SK-N-MC (cell line): ENCODE measurements around a stretch of chr10.

DNA sequence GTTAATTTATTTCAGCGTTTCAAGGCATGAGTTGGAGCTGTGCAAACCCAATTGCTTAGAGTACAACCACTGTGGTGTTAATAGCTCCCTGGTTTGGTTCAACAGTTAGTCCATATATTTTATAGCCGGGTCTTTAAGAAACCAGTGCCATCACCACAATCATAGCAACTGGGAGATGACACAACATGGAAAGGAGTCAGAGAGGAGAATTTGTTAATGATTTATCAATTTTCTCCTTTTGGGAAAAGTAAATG lies 120.1 kb downstream of the ARID5B start:
- RRBS, result no CpG with 5 or more reads among the region's 2 CpGs

- RRBS, result no CpG with 5 or more reads among the region's 12 CpGs
Observed at GRCh38 chr10:62045732-62046484, 144.4 kb downstream of the ARID5B start.

- RRBS, result no CpG with 5 or more reads among the region's 1 CpG
Observed at GRCh38 chr10:62049809-62050250, 148.3 kb downstream of the ARID5B start.

- RRBS, result no CpG with 5 or more reads among the region's 2 CpGs
Observed at GRCh38 chr10:62072775-62073166, 171.3 kb downstream of the ARID5B start.

DNA sequence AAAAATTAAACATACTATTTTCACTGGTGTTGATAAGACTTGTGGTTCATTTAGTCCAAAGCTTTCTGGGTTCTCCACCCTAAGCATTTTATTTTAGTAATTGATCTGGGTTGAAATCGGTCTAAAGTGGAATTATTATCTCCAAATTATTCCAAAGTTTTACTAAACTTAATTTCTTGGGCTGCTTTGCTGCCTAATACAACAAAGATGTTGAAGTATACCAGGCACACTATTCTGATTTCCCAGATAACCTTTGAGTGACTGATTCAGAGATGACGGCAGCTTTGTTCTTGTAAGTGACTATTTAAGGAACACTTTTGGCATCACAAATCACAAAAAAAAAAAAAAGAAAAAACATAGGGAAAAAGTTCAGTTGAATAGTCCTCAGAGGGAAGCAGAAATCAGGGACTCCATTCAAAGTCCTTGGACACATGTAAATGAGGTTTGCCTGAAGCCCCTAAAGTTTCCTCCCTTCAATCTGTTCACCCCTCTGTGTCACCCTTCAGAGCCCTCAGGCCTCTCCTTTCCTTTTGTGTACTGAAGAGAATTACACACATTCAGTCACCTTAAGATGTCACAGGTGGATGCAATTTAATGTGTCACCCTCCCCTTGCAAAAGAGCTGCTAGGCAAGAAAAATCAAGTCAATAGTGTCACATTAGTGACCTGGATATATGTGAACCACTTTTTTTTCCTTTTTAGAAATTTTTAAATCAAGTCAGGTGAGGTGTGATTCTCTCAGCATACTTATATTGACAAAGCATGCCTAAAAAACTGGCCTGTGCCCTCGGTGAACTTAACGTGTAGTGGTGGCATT lies 81.5 kb downstream of the RTKN2 start:
- RRBS, result no CpG with 5 or more reads among the region's 4 CpGs

DNA sequence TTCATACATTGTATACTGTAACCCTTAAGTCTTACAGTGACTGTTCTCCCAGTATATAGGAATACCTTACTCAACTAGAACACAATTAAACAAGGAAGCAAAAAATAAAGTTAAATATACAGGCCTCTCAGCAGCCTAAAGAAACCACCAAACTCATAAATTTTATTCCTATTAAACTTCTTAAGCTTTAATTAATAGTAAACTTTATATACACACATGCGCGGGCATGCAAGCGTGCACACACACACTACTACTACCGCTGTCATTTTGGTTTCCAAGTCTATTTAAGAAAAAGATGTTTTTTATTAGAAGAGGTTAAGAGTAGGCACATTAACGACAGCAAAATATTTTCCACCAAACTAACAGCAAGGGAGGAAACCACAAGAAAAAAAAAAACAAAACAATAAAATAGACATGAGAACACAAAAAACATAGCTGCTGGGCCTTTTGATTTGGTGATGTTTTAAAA lies 28.7 kb downstream of the RTKN2 start:
- RRBS, result no CpG with 5 or more reads among the region's 5 CpGs

DNA sequence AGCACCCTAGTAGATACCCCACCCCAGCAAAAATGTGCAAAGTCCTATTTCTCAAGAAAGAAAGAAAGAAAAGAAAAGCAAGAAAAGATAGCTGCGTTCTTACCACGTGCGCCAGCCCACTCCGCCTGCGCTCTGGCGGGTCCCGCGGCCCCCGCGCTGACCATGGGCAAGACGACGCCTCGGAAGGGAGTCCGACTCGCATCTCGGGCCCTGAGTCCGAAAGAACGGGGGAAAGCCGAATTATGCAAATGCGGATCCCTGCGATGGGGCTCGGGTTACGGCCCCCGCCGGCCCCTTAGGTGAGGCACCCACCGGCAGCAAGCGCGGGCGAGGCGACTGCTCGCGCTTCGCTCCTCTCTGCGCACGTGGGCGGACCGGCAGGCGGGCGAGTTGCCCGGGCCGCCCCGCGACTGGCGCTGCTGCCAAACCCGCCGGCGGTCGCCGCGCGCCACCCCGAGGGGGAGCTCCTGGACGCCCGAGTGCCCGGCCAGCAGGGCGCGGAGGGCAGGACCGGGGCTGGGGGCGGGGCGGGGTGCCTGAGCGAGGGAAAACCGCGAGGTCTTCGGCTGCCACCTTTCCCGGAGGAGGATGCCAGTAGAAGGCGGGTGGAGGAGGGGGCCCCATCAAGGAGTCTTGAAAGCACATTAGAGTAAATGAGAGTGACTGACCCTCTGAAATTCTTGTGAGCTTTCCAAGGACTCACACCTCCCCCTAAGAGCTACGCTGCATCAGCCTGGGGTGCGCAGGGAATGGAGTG lies 2.5 kb upstream of the EGR2 start:
- RRBS, result 39% methylated on average over 36 of the region's 68 CpGs

GRCh38 chr10:62992342-62992706 lies 140.8 kb upstream of the NRBF2 start:
- RRBS, result no CpG with 5 or more reads among the region's 6 CpGs

GRCh38 chr10:63103921-63104494 lies 29.1 kb upstream of the NRBF2 start:
- RRBS, result 86% methylated on average over 1 of the region's 9 CpGs

- RRBS, result no CpG with 5 or more reads among the region's 3 CpGs
Observed at GRCh38 chr10:63164835-63165248, 31.7 kb downstream of the NRBF2 start.

- RRBS, result no CpG with 5 or more reads among the region's 3 CpGs
Observed at GRCh38 chr10:63169876-63170798, 37.0 kb downstream of the NRBF2 start.

DNA sequence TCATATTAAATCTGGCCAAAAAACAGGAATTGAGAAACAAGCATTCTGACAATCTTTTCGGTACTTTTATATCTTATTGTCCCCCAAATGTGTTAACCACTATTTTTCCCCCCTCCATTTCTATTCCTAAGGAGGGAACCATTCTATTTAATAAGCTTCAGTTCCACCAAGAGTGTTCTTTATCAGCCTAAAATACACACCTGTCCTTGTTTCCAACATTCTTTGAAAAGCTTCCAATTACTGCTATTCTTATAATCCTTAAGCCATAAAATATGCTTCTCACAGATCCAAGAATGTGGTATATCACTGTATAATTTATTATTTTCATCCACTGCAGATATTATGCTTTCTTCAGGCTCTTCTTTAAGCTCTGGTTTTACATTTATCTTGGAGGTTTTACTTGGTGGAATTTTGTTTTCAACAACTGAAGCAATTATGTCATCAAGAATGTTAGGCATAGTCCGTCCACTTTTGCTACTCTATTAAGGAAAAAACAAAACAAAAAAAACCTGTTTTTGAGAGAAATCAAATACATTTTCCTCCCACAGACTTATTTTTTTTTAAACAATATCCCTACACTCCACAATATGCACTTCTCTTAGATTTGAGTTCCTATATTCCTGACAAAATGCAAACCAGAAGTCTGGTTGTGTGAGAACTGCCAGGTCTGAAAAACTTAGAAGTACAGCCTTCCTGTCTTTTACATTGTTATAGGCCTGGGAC lies 56.0 kb downstream of the NRBF2 start:
- RRBS, result no CpG with 5 or more reads among the region's 2 CpGs

DNA sequence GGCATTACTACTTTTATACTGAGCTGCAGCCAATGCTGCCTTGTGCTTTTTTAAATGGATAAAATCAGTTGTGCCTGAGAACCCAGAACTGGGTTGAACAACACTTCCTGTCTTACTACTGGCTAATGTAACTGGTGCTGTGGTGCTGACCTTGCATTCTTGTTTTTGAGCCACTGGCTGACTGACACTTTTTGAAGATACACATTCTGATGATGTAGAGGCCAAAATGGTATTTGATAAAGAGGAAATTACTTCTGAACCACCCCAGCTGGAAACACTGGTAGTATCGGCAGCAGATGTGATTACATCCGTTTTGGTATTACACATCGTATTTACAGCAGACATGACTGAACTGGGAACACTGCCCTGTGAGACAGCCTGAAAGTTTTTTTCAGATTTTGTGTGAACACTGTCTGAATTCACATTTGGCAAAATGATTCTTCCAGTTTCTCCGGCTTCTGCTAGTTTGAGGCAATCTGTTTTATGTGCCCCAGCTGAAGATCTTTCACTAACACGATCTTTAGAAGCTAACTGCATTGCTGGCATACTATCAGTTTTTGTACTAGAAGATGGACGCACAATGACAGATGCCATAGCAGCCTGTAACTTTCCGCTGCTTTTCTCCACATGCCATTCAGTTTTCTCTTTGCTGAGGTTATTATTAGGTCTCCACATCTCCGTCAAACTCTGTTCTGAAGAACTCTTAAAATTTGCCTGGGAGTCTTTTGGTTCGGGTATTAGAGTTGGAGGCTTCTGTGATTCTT lies 74.2 kb downstream of the NRBF2 start:
- RRBS, result no CpG with 5 or more reads among the region's 9 CpGs

DNA sequence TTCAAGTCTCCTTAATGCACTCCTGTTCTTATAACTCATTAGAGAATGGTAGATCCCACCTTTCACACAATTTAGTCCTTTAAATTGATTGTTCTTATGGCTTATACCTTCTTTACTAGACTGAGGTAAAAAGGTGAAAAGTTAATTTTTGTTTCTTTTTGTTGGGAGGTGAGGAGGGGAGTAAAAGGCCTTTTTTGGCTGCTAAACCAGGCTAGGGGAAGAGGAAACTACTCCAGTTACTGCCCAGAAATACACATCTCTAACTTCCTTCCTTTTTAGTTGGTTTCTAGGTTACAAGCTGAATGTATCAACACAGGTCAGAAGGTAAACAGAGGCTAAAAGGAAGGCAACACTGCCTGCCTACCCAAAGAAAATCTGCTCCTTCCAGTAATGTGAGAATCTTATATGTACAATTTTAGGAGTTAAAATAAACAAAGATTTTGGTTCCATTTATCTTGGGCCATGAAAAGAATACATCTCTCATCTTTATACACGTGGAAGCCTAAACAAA lies 140.4 kb downstream of the NRBF2 start:
- RRBS, result no CpG with 5 or more reads among the region's 1 CpG

GRCh38 chr10:63366726-63367429 lies 98.9 kb downstream of the JMJD1C start:
- RRBS, result no CpG with 5 or more reads among the region's 6 CpGs

- RRBS, result no CpG with 5 or more reads among the region's 4 CpGs
Observed at GRCh38 chr10:63380118-63380687, 85.6 kb downstream of the JMJD1C start.

DNA sequence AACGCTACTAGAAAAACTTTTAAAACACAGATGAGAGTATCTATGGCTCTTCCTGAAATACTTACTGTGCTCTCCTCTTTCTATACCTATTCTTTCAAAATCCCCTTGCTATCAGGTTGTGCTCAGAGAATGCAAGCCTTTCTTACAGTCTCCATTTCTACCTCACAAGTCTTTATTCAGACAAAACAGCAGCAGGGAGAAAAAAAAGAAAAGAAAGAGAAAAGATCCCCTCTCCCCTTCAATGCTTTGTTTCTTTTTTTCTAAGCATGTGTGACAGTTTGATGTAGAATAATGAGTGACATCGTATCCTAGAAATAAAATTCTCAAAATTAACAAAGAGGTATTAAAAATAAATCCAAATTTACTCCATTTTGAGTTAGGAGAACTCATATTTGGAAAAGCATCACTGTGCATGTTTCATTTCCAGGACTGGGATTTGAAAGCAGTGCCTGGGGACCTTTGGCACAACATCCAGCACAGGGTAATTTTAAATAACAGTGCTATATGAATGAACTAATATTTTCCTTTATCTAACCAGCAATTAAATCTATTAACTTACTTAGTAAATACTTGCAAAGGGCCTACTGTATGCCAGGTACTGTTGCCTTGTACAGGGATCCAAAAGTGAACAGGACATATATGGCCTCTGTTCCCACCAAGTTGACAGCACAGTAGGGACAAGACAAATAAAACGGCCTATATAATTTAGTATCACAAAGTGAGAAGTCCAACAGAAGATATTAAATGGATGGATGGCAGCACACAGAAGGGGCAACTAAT lies 19.6 kb upstream of the JMJD1C start:
- RRBS, result no CpG with 5 or more reads among the region's 3 CpGs

DNA sequence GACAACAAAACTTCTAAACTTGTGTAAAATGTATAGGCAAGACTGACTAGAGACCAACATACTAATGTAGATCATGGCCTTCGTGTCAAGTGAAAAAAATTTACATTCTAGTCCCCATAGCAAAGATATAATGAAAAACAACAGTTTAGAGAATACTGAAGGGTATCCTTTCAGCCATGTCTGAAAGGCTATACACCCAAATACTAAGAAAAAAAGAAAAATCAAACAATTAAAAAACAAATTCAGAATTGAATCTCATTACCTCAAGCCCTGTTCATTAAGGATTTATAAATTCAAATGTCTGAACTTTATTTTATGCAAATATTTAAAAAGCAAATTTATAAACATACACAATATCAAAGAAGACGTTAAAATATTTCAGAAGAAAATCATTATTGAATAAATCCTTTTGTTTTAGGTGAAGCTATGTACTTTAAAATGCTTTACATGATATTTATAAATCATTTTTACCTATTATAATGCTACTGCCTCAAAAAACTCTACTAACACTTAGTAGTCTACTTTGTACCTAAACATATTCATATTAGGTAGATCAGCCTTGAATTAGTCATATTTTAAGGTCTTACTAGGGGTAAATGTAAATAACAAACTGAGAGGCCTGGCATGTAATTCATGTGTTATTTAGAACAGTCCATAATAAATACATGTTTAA lies 21.6 kb upstream of the REEP3 start:
- RRBS, result no CpG with 5 or more reads among the region's 2 CpGs

DNA sequence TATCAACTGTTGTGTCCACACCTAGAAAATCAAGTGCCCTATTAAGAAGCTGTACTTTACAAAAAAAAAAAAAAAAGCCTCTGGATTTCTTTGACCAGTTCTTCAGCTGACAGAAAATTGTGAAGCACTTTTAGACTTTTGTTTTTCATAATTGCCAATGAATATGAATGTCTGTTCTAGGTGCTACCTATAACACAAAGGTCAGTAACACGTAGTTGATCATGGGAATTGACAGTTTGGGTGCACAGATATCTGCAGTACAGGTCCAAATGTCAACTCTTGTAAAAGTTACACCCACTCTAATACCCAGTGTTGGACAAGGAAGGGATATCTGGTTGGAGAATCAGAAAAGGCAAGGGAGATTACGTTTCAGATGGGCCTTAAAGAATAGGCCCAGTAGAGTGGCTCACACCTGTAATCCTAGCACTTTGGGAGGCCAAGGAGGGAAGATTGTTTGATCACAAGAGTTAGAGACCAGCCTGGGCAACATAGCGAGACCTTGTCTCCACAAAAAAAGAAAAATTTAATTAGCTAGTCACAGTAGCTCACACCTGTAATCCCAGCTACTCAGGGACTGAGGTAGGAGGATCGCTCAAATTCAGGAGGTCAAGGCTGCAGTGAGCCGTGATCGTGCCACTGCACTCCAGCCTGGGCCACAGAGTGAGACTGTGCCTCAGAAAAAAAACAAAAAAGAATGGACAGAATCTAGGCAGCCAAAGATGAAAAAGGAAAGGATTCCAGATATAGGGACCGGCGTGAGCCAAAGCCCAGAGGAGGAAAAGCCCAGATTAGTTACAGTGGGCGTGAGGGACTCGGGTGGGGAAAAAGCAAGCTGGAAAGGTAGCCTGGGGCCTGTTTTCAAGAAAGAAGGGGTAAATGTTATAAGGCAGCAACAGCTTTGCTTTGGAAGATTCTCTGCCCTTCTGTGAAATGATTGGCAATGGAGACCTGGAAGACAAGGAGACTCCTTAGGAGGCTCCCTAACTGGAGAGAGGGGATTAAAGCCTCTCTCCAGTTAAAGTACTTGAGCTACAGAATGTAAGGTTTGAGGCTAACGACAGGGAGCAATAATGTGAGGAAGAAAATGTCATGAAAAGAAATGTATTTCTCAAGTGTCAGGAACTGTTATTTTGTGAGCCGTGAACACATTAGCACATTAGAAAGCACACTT lies 2.1 kb downstream of the REEP3 start:
- RRBS, result no CpG with 5 or more reads among the region's 12 CpGs

DNA sequence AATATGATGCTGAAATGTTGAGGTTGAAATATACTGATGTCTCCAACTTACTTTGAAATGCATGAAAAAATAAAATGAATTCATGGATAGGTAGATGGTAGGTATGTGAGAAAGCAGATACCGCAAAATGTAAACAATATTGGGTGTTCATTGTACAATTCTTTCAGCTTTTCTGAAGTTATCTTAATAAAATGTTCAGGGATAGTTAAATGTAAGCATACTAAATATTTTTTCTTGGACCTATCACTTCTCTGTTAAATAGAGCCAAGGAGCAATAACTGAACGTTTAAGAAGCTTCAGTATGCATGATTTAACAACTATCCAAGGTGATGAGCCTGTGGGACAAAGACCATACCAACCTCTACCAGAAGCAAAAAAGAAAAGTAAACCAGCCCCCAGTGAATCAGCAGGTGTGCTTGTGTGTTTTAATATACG lies 88.7 kb downstream of the REEP3 start:
- RRBS, result no CpG with 5 or more reads among the region's 3 CpGs